ReNcell CX (cell line): Measurements from ENCODE around the gene FAM168B.

GRCh38 chr2:131050645-131051141 is 42.6 kb downstream of the FAM168B start:
- PRO-cap = no peak

DNA sequence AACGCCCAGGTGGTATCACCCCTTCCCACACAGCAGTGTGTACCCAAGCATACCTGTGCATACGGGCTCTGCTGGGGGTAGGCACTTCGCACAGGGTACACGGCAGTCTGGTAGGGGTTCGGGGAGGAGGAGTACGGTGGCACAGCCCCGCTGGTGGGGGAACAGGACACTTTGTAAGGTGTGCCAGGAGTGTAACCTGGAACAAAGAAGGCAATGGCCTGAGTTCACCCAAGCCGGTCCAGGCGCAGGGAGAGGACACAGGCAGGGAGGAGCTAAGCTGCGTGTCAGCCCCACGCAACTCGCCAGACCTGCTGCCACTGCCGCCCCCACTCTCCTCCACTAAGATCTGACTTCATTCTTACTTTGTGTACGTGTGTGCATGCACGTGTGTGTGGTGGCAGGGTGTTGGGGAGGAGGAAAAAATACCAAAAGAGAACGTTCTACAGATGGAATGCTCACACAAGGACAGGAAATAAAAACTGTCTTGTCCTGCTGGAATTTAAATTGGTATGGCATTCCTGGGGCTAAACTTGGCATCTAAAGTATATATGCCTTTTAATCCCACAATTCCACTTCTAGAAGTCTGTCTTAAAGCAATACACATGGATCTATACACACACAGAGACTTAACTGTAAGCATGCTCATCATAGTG is 37.6 kb downstream of the FAM168B start:
- PRO-cap = no peak

- PRO-cap = no peak
Measured at GRCh38 chr2:131065179-131065493, 28.1 kb downstream of the FAM168B start.

GRCh38 chr2:131093301-131094098 is at the start of gene FAM168B:
FAM168B (minus strand) TSS chr2:131093460.
- PRO-cap = bidirectional peak, plus-strand start at chr2:131093807, minus-strand start at chr2:131093431

DNA sequence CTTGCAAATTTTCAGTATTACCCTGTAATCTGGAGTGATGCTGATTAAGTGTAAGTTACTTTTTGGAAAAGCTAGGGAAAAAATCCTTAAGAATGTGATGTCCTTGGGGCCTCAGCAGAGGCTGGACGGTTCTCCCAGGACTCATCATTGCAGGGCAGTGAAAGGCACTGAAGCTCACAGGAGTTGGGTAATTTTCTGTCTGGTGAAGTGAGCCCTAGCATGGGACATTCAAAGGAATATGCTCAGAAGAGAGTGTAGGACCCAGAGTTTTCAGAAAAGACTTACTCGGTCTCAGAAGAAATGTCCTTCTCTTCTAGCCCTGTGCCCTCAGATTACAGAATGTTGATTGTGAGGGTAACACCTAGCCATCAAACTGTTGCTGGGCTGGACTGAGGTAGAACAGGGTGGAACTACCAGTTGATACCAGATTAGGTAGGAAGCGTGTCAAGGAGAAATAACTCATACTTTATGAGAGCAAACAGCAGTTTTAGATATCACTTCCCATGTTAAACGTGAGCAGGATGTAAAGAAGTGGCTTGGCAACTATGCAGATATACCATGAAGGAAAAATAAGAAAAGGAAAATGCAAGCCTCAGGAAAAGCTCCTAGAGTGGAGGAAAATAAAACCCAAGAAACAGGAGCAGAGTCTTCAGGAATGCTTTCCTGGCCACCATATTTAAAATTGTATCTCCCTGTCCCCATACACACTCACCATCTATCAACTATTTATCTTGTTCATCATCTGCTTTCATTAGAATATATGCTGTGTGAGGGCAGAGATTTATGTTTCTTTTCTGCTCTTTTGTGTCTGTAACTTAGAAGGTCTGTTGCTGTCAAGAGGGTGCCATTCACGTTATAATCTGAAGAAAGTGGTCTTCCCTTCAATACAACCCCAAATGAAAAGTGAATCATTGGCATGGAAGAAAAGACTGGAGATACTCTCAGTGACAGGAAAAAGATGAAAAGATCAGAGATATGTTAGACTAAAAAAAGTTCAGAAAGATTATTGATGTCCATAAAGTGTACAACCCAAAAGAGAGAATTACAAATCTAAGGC is 23.0 kb downstream of the PLEKHB2 start:
- PRO-cap = no peak

DNA sequence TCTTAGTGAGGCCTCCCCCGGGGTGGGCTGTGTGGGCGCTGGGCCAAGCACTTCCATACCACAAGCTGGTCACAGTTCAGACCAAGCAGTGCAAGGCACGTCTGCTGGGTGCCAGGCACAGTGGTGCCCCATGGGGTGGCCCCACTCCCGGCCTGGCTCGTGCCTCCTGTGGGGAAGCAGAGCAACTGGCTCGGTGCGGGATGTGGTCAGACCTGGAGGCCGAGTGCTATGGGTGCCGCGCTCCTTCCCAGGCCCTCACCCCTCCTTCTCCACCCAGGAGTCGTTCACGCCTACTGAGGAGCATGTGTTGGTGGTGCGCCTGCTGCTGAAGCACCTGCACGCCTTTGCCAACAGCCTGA is 12.4 kb upstream of the CCDC74A start:
- PRO-cap = no peak

DNA sequence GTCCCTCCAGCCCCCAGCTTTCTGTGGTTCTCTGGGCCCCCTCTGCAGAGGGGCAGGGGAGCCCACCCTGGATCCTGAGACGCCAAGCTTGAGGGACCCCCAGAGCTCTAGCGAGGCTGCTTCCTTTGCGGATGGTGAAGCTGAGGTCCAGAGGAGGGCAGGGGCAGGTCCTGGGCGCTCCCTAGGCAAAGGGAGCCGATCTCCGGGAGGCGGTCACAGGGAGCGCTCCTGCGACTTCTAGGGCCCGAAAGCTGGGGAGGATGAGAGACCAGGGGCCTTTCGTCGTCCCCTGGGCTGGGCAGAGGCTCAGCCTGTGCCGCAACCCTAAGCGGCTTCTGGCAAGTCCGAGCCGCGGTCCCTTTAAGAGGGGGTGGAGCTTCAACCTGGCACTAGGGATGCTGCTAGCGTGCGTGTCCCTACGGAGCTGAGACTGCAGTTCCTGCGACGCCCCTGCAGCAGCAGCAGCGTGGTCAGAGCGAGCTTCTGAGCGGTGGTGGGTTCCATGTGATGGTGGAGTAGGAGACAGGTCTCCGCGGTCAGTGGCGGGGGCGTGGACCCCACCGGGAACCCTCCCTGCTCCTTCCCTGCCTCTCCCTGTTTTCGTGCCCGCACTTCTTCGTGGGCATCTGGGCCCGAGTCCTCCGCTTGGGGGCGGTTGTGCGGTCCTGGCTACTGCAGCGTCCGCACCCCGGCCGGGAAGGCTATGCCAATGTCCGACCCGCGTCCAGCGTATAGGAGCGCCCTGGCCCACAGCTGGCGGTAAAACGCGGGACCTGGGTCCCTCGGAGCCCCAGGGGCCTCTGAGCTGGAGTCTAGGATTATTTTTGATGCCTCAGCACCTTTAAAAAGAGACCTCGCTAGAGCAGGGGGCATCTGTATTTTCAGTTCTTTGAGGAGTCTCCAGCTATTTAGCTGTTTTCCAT is 154.6 kb downstream of the CCDC74A start:
- PRO-cap = bidirectional peak, plus-strand start at position 470 of the sequence, minus-strand start at position 331 of the sequence

- PRO-cap = no peak
Measured at GRCh38 chr2:131801510-131802090, 273.9 kb downstream of the CCDC74A start.

GRCh38 chr2:132439739-132440615 is 23.4 kb downstream of the GPR39 start:
- PRO-cap = no peak

DNA sequence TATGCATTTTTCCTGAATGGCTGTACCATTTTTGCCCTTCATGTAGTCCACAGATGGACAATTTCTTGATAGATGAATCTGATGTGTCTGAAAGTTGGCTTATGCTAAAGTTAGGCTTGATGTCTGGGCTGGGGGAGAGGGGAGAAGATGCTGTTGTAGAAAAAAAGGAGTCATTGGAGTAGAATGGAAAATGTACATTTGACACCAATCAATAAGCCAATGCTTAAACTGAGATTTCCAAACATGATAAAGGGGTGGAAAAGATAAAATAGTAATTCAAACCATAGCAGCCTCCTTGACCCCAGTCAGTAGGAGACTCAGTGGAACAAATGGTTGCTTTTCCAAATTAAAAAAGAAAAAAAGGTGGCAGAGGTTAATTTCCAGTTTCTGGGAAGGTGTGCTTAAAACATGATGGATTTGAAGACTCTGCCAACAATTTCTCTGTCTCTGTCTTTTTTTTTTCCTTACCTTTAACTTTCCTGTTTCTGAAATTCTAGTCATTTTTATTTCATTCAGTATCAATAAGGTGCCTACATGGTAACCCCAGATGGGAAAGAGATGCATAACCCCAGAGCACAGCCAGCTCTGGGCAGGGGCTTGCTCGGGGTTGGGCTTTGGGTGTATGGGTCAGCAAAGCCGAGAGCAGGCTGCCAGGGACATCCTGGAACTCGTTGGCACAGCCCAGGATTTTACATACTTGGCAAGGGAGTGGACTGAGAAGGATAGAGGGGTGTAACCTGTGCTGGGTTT is 43.8 kb downstream of the GPR39 start:
- PRO-cap = no peak

GRCh38 chr2:132543110-132543947 is 126.7 kb downstream of the LYPD1 start:
- PRO-cap = no peak

GRCh38 chr2:132645124-132645606 is 24.8 kb downstream of the LYPD1 start:
- PRO-cap = no peak

DNA sequence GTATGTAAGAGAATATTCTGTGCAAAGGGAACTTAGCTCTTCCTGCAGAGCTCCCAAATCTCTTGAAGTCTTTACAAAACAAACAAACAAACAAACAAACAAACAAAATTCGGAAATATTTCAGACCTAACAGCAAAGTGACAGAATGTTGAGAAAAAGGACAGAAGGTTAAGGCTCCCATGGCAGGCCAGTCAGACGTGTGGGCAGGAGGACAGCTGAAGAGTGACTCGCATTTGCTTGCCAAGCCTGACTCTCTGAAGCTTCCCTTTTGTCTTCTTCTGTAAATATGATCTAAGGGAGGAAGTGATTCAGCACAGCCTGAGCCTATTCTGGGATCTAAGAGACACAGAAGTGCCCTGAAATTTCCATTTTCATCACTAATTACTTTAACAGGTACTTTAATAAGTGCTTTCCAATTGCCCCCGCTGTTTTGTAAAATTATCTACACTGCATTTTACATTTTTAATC is 134.0 kb upstream of the LYPD1 start:
- PRO-cap = no peak

DNA sequence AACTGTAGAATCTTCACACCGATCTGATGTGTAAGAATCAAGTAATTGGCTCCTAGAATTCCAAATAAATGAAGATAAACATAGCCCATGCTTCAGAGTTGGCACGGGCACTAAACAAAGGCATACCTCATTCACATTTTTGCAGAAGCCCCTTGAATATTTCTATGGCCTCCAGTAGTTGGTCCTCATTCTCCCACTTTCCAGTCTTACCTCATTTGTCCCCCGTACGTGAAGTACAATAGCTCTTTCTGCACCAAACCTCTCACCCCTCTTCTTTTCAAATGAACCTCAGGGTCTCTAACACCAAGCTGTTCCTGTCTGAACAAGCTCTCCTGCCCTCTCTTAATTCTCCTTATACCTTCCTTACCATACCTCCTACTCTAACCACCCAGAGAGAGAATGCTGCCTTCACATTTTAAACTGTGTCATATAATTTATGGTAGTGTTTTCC is 418.2 kb upstream of the LYPD1 start:
- PRO-cap = no peak

GRCh38 chr2:133579200-133579681 is 11.0 kb upstream of the NCKAP5 start:
- PRO-cap = no peak

GRCh38 chr2:133657521-133658141 is 89.4 kb upstream of the NCKAP5 start:
- PRO-cap = no peak

GRCh38 chr2:133987188-133987464 is 266.7 kb upstream of the MGAT5 start:
- PRO-cap = no peak

DNA sequence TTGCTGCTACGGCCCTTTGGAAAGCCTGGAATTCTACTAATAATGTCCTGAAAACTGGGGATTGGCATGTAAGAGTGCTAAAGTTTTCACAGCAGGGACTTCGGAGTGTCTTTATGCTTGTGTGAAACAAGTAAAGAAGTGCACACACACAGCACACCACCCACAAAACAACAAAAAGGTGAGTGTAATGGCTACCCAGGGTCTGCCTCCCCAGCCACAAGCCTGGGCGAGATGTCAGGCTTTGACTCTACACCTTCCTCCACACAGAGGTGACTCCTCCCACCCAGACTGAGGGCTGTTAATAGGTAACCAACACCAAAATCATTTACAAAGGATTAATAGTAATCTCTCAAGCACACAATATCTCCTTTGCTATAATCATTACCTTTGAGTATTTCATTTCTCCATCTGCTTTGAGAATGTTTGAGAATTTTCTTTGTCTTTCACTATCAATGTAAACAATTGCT is 166.7 kb upstream of the MGAT5 start:
- PRO-cap = no peak

DNA sequence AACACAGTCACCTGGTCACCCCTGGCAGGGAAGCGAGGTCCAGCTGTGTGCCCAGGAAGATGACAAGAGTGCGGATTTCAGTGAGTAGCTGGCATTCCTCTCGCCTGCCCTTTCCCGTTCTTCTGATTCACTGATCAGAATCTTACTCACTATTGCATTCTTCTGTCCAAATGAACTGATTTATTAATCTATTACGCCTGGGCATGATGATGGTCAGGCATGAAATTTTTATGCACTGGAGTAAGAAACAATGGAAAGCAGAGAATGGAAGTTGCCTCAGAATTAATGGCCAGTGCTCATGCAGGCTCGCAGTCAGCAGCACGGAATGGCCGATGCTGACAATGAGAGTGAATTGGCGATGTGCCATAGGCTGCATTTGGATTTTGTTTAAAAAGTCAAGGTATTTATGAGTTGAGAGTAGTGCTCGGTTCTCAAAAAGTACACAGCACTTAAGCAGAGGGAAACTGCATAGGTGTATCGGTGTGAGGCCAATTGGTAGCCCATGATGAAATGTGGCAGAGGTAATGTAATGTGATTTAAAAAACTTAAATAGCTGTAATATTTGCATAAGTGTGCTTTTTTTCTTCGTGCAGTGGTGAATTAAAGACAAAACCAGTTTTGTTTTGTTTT is 76.3 kb upstream of the MGAT5 start:
- PRO-cap = no peak

DNA sequence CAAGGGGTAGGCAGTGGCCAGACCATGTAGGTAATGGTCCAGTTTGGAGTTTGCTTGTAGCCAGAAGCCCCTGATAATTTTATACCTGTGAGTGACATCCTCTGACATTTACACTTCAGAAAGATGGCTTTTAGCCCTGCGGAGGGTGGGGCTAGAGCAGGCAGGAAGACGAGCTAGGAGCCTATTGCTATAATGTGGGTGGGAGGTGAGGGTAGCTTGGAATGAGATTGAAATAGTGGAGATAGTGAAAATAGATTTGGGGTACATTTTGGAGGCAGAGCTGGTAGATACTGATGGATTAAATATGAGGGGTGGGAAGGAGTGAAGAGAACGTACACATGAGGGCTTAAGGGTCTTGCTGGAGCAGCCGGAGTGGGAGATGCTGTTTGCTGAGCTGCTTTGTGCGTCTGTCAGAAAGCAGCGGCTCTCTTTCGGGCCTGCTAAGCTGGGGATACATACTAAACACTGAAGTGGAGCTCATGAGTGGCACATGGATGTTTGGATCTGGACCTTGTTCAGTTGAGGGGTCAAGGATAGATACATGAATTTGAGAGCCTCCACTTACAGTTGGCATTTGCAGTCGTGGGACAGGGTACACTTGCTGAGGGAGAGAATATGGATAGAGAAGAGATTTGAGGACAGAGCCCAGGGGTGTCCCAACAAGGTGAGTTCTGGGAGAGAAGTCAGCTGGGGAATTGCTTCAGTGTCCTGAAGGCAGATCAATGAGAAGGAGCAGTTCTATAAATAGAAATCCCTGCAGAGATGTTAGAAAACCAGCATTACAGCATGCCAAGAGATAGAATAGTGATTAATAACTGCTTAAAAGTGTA is 48.5 kb upstream of the MGAT5 start:
- PRO-cap = no peak